HL-60 (cell line): ENCODE data around the genes SEC24A, SLC25A48 and SMIM32.

GRCh38 chr5:134512641-134513006 lies 12.8 kb upstream of the JADE2 start:
- RRBS = no CpG with 5 or more reads among the region's 5 CpGs

GRCh38 chr5:134524771-134525592 lies 488 bp upstream of the JADE2 start:
- RRBS = 4% methylated on average over 12 of the region's 59 CpGs

DNA sequence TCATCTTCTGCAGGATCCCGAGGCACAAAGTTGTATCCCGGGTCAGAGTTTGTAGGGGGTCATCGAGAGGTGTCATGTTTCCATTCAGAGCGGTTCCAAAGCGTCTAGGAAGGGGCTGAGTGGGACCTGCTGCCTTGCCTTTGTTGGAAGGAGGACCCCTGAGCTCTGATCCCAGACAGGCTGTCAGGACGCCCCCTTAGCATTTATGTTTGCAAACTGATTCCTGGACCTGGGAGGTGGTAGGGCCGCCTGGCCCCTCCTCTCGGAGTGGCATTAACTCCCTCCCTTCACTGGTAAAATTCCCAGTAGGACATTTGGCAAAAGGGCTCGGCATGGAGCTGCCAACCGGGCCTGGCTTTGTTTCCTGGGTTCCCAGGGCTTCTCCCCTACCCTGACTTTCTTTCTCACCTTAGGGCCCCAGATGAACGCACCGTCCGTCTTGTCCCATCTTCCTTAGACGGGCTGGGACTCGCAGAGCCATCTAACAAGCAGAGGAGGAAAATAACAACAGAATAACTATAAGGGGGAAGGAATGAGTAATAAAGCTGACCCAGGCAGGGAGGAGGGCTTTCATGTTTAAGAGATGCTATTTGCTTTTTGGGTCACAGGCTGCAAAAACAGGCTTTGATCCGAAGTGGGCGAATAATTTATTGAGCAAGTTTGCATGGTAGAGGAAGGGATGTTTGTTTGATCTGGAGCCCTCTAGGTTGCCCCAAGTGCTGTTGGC lies 2.6 kb downstream of the JADE2 start:
- RRBS = 11% methylated on average over 2 of the region's 17 CpGs

DNA sequence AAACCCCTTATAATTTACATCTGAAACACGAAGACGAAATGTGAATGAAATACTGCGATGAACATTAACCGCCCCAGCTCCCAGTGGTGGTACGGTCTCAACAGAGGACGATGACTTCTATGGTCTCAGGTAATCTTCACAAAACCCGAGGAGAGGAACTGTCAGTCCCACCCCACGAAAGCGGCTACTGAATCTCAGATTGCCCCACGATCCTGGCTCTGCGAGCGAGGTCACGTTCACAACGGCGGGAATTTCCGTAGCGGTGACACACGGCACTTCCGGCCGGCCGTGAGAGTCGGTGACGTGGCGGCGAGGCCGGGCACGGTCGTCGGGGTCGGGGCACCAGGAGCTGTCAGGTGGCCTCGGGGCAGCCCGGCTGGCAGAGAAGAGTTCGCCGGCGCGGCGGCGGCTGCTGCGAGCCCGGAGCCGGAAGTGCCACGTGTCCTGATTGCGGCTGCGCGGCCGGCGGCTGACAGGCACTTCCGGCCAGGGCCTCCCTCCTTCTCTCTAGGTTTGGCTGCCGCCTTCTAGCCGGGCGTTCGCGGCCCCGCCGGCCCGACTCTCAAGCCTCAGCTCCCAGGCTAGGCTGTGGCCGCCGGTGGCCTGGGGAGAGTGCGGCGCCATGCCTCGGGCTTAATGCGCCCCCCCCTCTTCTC lies at the start of gene SEC24A:
SEC24A (plus strand) TSS at position 479 of the 656 bp plus-strand sequence.
- RRBS = 6% methylated on average over 13 of the region's 62 CpGs

DNA sequence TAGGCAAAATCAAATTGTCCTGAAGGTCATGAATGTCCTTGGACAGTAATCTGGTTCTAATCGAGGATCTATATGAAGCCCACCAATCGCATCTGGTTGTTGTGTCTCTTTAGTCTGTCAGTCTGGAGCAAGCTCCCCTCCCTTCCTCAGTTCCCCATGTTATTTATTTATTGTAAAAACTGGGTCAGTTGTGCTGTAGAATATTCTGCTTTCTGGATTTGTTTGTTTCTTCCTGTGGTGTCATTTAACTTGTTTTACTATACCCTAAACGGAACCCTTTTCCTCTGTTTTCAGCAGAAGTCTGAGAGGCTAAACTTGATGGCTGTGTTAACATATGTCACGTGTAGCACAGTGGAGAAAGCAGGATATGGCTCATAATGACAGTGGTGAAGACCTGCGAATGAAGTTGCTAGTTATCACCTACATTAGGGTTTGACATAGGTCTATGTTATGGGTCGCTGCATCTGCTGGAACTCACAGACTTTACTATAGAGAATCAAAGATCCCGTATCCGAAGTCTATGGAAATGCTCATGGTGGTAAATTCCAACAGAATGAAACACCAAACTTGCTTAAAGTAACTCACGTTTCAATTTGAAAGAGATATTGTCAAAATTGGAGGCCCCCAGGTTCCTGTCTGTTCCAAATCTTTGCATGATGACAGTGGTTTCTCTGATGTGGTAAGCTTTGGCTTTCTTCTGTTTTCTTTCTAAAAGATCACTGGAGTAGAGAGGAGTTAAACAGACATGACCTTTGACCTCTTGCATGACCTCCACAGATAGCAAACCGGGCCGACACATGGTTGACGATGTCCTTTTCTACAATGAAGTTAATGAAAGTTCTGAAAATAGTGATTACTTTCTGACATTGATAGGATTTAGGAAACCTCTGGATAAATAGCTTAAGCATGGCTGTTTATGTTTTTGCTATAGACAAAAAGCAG lies 3.3 kb upstream of the CATSPER3 start:
- RRBS = no CpG with 5 or more reads among the region's 12 CpGs

DNA sequence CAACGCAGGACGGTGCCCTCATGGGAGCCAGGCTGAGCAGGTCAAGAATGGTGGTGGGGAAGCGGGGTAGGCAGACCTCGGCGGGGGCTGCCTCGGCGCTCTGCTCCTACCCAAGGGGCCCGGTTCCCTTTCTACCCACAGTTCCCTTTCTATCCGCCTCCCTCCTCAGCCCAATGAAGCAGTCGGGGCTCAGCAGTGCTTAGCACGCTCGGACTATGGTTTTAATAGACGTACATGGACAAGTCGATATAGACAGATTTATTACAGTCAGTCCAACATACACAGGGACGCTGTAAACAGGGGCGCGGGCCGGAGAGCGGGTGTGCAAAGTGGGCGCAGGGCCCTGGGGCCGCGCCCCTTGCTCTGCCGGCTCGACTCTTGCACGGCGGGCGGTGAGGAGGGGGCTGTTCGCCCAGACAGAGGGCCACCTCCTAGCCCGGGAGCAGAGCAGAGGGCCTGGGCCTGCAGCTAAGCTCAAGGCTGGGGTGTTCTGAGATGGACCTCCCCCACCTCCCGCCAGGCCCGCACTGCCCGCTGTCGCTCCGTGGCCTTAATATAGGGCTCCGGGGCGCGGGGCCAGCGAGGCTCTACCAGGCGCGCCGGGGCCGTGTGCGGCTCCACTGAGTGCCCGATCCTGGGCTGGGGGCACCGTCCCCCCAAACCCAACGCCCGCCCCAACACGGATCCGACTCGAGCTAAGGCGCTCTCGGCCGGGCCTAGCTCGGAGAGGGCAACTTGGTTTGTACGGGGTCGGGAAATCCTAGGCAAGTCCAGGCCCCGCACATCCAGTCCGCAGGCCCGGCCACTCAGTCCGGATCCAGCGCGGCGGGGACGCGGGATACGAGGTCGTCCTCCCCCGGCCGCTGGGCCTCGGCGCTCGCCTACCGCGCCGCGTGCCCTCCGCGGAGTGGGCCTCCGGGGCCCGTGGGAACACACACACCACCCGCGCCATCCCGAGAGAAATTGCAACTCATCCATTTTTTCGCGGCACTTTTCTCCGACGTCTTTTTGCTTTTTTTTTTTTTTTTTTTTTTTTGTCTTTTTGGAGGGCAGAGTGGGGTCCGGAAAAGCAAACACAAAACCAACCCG lies 6.1 kb downstream of the PITX1 start:
- RRBS = 88% methylated on average over 38 of the region's 89 CpGs

GRCh38 chr5:135029092-135030137 lies 4.6 kb downstream of the PITX1 start:
- RRBS = 92% methylated on average over 7 of the region's 50 CpGs

GRCh38 chr5:135135666-135136294 lies 101.8 kb upstream of the PITX1 start:
- RRBS = no CpG with 5 or more reads among the region's 14 CpGs

- RRBS = no CpG with 5 or more reads among the region's 6 CpGs
Observed at GRCh38 chr5:135173682-135174294, 139.8 kb upstream of the PITX1 start.

GRCh38 chr5:135834244-135834835 lies at the start of gene SLC25A48:
TSS of gene SLC25A48 (plus strand) at chr5:135834663.
- RRBS = 48% methylated on average over 5 of the region's 34 CpGs

- RRBS = 7% methylated on average over 1 of the region's 9 CpGs
Observed at GRCh38 chr5:136020547-136021115, 8.2 kb upstream of the TGFBI start.

- RRBS = no CpG with 5 or more reads among the region's 5 CpGs
Observed at GRCh38 chr5:136082274-136082890, 50.3 kb upstream of the SMAD5 start.

DNA sequence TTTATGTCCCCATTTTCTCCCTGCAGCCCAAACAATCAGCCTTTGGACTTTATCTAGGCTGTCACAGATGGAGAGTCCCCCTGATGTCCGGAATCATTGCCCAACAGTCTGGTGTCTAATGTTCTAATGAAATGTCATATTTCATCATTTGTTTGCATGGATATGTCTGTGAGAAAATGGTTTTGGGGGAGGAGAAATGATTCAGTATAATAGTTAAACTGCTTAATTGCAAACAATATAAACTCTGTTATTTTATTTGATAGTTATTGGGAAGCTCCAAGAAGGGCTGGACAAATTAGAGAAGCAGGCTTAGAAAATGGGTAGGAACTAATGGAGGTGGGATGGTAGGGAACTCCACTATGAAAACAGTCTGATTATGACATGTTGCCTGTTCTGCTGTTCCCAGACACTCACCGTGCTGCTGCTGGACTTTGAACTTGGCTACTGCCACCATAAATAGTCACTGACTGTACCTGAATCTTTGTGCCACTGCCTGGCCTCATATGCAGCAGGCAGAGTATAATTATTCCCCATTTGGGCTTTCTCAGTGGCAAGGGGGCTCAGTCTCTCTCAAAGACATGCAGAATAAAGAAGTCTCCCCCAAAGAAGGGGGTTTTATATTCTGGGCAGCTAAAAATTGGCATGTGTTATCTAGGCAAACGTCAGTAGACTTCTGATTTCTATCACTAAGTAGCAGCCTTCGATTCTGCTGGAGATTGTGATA lies 38.2 kb upstream of the SMAD5 start:
- RRBS = no CpG with 5 or more reads among the region's 4 CpGs

GRCh38 chr5:136192859-136193455 lies at the start of gene SMIM32:
TSS of gene SMIM32 (minus strand) at chr5:136193162.
- RRBS = 5% methylated on average over 33 of the region's 46 CpGs

DNA sequence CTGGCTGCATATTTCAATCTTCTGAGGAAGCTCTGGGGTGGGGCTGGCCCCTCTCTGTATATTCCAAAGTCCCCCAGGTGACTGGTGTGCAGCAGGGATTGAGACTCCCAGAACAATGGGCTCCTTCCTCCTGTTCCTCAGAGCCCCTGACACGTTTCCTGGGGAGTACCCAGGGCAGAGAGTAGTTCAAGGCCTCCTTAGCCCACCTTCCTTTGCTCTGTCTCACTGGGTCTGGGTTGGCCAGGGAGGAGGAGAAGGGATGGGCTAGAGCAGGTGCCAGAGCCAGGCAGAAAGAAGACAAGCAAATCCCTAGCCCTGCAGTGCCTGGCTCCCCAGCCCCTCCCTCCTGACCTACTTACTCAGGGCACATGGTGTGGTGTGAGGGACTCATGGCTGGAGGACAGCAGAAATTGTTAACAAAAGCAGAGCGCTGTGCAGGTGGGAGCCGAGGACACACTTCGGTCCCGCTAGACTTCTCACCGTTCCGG lies 263.6 kb upstream of the TRPC7 start:
- RRBS = no CpG with 5 or more reads among the region's 7 CpGs

GRCh38 chr5:137108913-137109320 lies 390.2 kb downstream of the SPOCK1 start:
- RRBS = no CpG with 5 or more reads among the region's 3 CpGs

- RRBS = no CpG with 5 or more reads among the region's 7 CpGs
Observed at GRCh38 chr5:137671950-137672478, 63.9 kb downstream of the KLHL3 start.

DNA sequence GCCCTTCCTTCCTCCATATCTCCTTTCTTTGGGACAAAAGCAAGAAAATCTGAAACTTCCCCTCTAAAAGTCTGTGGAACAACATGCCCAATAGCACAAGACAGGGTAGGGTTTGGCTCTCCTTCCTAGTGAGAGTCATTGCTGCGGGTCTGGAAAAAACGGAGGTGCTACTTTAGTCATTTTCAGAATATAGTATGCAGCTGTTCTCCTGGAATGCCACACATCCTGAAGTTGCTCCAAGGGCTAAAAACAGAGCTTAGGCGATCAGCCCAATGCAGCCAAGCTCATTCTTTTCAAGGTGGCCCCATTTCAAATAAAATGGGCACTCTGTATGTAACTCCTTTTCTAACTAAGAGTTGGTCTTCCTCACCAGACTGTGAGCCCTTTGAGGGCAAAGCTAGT lies 39.5 kb upstream of the MYOT start:
- RRBS = no CpG with 5 or more reads among the region's 3 CpGs

DNA sequence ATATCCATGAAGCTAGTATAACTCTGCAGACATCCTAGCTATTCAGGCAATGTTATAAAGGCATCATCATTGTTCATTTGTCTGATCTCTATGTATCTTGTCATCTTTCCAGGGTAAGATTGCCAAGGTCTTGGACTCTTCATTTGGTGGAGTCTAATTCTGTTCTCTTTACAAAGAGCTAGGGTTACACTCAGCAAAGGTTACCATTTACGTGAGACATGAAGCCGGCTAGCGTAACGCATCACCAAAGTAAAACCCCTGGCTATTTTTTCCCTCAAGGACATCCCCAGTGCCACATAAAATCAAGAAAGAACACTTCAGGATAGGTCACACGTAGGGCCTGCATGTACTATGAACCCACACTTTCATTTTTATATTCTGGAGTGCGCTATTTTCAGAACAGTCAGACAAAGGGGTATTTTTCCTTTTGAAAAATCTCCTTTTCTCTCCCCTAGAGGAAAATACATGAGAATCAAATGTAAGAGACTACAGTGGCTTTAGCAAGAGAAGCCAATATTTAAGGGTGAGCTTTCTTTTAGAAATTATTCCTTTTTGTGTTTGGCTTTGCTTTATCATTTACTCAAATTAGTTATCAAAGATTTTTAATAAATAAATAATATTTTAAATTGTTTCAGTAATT lies 19.9 kb upstream of the MYOT start:
- RRBS = no CpG with 5 or more reads among the region's 6 CpGs